Thoracic aorta endothelial cell (primary cell): Measurements from ENCODE around the genes ALPK1, LARP7 and UGT8.

- CAGE, long polyA plus RNA: no peak
Measured at GRCh38 chr4:110618044-110618823, 4.6 kb downstream of the PITX2 start.

- CAGE, long polyA plus RNA: no peak
Measured at GRCh38 chr4:110876715-110877290, 253.9 kb upstream of the PITX2 start.

GRCh38 chr4:112279514-112279938 lies 6.2 kb downstream of the TIFA start:
- CAGE, long polyA plus RNA: no peak

- CAGE, long polyA plus RNA: no peak
Measured at GRCh38 chr4:112296866-112297981, at the start of gene ALPK1. Gene ALPK1, plus strand, starts transcription at chr4:112297369.

GRCh38 chr4:112312631-112313142 lies 15.5 kb downstream of the ALPK1 start:
- CAGE, long polyA plus RNA: no peak

GRCh38 chr4:112315346-112315885 lies 18.2 kb downstream of the ALPK1 start:
- CAGE, long polyA plus RNA: no peak

DNA sequence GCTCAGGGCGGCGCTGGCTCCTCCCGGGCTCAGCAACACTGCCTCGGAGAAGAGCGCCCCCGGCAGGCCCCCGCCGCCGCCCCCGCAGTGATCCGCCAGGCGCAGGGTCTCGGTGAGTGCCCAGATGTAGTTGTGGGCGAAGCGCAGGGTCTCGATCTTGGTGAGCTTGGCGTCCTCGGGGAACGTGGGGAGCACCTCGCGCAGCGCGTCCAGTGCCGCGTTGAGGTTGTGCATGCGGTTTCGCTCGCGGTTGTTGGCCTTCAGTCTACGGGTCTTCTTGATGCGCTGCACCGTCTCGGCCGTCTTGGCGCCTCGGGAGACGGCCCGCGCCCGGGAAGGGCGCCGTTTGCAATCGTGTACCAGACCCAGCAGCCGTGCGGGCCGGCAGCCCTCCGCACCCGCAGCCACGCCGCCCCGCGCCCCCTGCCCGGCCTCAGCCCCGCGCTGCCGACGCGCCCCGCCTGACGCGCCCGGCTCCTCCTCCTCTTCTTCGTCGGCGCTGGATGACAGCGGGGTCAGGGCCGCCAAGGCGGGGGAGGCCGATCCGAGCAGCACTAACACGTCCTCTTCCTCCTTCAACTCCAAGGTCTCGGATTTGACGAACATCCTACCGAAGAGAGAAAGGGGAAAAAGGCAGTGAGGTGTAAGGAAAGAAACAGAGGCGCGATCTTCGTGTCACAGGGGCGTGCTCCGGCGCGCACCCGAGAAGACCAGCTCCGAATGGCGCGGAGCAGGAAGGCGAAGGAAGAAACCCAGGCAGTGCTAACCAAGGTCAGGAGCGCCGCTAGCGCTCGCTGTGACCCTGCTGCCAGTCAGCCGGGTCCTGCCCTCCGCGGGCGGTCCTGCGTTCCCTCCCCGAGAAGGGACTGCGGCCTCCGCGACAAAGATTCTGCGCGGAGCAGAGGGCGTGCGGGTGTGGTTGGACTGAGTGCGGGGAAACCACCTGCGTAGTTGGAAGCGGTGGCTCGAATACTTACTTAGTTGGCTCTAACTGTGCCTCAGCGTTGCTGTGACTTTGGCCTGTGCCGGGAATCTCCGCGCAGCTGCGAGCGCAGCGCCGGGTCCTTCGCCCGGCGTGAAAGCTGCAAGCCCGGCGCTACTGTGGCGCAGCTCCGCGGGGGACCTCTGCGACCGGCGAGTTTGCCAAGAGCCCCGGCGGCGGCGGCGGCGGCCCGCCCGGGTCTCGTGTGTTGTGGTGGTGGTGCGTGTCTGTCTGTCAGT lies 700 bp downstream of the NEUROG2 start:
- CAGE, long polyA plus RNA: no peak

GRCh38 chr4:112636541-112637689 lies at the start of gene LARP7:
Gene LARP7, plus strand, starts transcription at chr4:112637143.
- CAGE, long polyA plus RNA: no peak

GRCh38 chr4:112956306-112956623 lies 93.2 kb upstream of the ANK2 start:
- CAGE, long polyA plus RNA: no peak

GRCh38 chr4:113116385-113117513 lies 67.3 kb downstream of the ANK2 start:
- CAGE, long polyA plus RNA: no peak

DNA sequence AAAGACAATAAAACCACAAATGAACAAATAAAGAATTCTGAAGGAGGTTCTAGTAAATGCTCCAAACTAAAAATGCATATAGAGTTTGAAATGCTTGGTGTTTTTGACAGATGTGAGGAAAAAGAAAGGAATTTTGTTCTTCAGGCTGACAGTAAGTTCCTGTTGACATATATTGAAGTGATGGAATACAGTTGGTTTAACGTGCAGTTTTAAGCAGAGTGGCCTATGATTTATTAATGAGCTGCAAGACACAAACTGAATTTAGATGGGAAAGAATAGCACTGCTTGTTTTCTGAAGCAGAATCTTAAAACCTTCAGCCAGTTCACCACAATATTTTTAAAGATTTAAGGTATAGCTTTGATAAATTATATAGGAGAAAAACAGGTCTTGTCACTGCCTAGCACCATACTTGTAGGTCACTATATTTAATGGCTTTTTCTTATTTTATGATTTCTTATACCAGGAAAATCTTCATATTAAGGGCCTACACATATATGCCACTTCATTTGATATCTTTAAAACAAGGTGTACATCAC lies 245.0 kb downstream of the ANK2 start:
- CAGE, long polyA plus RNA: no peak

GRCh38 chr4:113406685-113407164 lies 354.8 kb downstream of the CAMK2D start:
- CAGE, long polyA plus RNA: no peak

DNA sequence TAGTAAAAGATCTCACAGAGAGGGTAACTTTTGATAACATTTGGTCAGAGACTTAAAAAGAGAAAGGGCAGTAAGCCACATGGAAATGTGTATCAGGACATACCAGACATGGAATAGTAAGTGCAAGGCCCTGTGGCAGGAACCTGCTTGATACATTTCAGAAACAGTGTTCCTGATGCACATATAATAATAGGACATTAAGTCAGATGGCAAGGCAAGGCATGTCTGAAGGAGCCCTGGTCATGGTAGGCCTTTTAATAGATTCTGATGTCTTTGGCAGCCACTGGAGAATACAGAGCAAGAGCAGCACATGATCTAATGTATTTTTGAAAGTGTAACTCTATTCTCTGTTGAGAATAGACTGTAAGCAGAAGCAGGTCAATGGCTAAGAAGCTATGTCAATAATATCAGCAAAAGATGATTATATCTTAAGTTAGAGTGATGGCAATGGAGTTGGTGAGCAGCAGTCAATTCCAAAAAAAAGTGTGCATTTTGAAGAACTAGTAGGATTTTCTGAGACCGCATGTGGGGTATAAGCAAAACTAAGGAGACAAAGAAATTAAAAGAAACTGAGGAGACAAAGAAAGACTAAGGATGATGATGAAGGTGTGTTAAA lies 279.6 kb downstream of the CAMK2D start:
- CAGE, long polyA plus RNA: no peak

DNA sequence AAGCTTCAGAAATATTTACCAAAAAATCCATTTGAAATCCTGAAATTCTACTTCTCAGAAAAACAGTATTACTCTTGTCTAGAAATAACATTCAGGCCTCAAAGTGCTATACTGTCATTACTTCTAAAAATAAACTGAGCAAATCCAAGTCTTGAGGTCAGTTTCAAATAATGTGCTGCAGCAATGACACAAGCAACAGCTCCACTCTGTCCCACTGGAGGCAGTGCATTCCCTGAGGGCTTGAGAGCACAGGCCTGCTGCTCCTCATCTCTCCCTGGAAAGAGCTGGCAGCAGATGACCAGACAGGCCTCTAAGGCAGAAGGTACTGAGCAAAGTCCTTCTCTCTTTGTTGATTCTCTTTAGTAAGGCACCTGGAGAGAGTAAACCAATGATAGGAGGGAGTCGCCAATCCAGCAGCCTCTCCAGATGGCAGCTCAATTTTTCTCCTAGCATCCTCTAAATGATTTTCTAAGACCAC lies 76.8 kb downstream of the CAMK2D start:
- CAGE, long polyA plus RNA: no peak

- CAGE, long polyA plus RNA: no peak
Measured at GRCh38 chr4:113980210-113980582, 749 bp upstream of the ARSJ start.

DNA sequence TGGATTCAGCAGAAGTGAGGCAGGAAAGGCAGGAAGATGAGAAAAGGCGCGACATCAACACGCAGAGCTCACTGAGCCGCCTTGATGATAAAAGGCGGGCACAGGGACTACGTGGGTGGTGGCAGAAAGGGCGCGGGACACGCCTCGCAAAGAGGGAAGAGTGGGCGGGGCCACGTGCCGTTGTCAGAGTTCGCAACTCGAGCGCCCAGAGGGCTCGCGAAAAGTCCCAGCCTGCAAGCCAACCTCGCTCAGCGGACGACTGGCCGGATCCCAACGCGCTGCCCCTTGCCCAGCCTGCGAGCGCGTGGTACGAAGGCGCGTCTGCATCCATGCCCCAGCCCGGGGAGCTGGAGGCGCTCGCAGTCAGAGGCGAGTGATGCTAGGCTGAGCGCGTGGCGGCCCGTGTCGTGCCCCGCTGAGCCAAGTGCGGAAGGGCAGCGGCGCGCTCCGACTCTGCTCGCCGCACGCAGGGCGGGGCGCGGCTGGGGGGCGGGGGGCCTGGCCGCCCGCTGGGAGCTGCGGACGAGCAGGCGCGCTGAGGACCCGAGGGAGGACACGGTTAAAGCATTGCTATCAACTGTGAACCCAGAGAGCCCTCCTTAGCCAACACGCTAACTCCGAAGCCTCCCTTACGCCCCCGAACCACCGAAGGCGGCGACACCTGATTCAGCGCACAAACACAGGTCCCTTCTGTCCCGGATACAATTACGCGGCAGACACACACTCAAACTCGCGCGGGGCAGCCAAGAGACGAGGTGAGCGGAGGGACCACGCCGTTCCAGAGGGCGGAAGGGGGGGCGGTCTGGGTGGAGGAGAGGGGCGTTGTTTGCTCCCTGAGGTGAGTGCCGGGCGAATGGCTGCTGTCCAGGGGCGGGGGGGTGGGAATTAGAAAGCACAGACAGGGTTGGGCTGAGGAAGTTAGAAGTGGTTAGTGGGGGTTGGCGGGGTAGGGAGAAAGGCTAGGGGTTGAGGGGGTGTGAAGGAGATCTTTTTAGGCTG lies at the start of gene UGT8:
TSS of gene UGT8 (plus strand) at position 588 of the 999 bp plus-strand sequence.
- CAGE, long polyA plus RNA: no peak

- CAGE, long polyA plus RNA: no peak
Measured at GRCh38 chr4:114616511-114616972, 17.9 kb downstream of the UGT8 start.

- CAGE, long polyA plus RNA: no peak
Measured at GRCh38 chr4:116925850-116926311, 159.5 kb downstream of the TRAM1L1 start.

DNA sequence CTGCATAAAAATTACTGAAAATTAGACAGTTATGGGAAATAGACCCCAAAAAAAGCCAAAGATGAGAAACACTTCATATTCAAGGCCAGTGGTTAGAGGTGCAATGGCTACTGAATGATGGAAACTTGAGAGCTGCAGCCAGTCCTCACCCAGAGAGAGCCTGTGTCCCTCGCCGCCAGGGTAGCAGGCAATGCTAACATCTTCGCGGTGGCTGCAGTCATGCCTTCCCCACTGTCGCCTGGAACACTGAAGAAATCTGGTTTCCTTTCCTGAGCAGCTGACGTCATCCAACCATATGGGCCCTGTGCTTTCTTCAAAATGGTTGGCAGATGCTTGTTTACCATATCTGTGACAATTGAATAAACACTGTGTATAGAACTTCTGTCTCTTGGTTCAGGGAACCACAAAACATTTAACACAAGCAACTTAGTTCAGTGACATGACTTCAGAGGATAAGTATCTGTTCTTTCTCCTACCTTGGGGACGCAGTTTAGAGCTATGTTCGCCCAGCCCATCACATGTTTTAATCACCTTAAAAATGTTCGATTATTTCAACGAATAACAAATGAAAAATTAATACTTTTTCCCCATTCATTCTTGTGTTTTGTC lies 39.6 kb downstream of the PRSS12 start:
- CAGE, long polyA plus RNA: no peak

DNA sequence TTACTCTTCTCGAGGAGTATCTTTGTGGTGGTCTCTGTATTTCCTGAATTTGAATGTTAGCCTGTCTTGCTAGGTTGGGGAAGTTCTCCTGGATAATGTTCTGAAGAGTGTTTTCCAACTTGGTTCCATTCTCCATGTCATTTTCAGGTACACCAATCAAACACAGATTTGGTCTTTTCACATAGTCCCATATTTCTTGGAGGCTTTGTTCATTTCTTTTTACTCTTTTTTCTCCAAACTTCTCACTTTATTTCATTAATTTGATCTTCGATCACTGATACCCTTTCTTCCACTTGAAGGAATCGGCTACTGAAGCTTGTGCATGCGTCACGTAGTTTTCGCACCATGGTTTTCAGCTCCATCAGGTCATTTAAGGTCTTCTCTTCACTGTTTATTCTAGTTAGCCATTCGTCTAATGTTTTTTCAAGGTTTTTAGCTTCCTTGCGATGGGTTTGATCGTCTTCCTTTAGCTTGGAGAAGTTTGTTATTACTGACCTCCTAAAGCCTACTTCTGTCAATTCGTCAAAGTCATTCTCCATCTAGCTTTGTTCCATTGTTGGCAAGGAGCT lies 54.3 kb downstream of the SEC24D start:
- CAGE, long polyA plus RNA: no peak